ENCODE measurements around a stretch of chr10.

GRCh38 chr10:114260869-114261418 is 21.9 kb downstream of the VWA2 start:
- PRO-cap: no peak

DNA sequence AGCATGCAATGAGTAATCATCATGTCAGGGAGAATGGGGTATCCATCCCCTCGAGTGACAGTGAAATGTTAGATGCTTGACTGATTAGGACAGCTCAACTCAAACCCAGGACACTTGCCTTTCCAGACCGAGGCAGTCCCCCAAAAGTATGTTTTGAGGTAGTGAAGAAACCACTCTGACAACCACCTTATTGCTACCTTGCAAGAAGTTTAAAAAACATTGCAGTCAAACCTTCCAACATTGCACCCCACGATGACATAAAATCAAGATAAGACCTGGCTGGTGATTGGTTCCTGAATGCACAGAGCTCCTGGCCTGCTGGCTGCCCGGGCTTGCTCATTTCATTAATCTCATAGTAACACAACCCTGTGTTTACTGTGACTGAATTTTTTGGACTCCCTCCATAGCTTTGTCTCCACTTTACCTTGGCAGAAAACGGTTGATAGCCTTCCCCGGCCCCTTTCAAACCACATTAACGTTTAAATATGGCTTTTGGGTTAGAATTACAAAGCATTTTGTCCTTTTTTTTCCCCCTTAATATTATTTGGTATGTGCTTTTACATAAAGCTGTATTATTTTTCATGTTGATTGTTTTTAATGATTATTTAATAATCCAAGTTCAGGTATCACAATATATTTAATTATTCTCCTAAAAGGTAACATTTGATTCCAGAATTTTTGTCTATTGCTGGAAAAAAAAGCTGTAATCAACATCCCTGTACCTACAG is 27.5 kb downstream of the VWA2 start:
- PRO-cap: no peak

GRCh38 chr10:114271851-114272023 is 32.7 kb downstream of the VWA2 start:
- PRO-cap: no peak

GRCh38 chr10:114291669-114292184 is 52.7 kb downstream of the VWA2 start:
- PRO-cap: no peak

DNA sequence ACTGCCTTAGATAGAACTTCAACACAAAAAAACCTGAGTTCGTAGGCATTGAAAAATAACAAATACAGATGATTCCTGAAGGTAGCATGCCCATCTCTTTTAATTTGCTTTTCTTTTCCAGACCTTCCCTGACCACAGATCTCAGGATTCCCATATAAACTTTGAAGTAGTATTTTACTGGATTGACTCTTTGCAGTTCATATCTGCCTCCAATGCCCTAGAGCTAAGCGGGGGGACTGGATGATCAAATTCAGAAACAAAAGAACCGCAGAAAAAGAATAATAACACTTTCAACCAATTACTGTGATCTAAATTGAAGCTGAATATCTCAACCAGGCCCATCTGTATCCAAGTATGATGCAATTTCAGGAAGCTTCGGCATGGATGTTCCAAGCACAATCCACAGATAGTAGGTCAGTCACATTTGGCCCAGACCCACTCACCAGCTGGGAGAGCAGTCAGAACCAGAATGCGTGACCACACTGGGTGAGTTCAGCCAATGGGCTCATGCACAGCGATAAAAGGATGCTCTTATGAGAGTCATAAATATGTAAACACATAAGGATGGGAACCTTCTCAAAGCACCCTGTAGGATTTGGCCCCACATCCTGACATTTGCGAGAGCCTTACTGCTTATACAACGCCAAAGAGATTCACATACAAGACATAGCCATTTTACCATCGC is 3.3 kb downstream of the AFAP1L2 start:
- PRO-cap: no peak

GRCh38 chr10:114473639-114474407 is 69.5 kb upstream of the AFAP1L2 start:
- PRO-cap: no peak

DNA sequence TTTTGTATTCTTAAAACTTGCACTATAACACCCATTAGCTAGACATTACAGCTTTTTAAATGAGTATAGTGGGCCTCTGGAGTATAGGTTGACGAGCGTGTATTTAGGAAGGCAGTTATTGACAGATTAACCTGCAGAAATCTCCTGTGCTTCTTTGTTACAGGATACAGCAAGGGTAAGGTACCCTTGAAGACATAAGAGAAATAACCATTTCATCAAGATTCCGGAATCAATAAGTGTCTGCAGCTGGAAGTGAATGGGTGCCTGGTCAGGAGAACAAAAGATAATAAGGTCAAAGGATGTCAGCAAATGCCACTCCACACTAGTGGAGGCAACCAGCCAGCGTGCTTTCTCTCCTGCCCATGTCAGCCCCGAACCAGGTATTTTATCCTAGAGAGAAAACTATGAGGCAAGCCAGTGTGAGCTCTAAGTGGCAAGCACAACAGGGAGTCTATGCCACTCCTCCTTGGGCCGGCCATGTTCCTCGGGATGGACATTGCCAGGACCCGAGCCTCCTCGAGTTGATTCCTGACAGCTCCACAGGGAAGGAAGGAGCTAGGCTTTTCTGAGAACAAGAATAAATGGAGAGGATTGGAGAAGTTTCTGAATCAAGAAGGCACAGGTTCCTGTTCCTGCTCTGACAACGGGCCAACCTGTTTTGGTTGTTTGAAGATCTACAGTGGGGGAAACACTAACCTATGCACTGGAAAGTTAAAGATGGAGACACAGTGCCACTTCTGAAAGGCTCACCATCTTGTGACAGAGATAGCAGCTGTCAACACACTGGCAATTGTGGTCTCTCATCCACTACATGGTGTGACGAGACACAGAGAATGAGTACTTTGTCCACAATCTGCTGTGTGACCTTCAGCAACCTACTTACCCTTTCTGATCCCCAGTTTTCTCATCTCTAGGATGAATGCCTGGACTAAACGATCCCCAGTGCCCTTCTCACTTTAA is 29.0 kb downstream of the ABLIM1 start:
- PRO-cap: no peak

- PRO-cap: no peak
These were observed 28.0 kb downstream of the ABLIM1 start for GRCh38 chr10:114629840-114630714.

- PRO-cap: no peak
These were observed 40.7 kb downstream of the FHIP2A start for GRCh38 chr10:114861988-114862929.

DNA sequence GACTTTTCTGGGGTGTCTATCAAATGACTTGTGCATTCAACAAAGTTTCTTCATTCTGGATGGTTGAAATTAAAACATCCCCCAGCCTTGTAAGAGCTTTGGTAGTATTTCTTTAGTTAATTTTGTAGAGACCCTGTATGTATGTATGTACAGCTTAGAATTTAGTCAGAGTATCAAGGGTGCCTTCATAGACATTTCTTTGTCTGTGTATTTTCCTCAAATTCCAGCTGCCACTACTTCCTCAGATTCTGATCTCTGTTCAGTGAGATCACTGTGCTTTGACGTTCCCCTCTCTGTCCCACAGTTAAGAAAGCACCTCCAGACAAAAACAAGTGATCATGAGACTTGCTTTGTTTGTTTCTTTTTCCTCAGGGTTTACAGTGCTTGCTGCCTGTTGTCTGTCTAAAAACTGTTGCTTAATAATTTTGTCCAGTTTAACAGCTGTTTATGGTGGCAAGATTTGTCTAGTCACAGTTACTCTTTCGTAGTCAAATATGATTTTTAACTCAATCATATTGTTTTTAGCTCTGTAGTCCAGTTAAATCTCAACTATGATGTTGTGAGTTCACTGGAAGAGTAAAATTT is 29.0 kb downstream of the TRUB1 start:
- PRO-cap: no peak

DNA sequence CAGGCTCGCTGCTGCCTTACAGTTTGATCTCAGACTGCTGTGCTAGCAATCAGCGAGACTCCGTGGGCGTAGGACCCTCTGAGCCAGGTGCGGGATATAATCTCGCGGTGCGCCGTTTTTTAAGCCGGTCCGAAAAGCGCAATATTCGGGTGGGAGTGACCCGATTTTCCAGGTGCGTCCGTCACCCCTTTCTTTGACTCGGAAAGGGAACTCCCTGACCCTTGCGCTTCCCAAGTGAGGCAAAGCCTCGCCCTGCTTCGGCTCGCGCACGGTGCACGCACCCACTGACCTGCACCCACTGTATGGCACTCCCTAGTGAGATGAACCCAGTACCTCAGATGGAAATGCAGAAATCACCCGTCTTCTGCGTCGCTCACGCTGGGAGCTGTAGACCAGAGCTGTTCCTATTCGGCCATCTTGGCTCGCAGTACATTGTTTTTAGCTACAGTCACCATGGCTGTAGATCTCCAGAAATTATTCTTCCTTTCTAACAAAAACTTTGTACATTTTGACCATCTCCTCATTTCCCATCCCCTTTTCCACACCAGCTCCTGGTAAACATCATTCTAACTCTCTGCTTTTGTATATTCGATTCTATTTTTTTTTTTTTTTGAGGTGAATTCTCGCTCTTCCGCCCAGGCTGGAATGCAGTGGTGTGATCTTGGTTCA is 275.1 kb downstream of the ATRNL1 start:
- PRO-cap: unidirectional peak, minus-strand start at position 244 of the sequence

DNA sequence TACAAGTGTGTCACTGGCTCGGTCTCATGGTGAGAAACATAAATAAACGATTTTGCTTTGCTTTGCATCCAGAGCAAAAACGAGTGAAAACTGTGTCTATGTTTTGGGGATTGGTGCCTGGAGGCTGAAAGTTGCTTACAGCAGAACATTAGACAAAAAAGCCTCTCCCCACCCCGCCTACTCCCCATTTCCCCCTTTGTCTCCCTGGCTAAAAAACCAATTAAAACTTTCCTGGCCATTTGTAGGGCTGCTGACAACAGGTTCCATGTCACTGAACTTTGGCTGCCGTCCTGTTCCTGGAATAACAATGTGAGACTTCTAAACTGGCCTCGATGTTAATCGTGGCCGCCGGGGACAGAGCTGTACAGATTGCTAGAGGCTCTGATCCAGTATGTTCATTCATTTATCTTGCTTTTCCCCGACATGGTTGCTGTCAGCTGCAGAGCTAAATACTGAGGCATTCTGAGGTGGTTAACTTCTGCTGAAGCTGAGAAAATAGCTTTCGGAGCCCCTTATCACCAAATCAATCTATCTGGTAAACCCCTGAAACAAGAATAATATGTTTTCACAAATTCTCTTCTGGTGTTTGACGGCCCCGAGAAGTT is 271.7 kb downstream of the GFRA1 start:
- PRO-cap: no peak

DNA sequence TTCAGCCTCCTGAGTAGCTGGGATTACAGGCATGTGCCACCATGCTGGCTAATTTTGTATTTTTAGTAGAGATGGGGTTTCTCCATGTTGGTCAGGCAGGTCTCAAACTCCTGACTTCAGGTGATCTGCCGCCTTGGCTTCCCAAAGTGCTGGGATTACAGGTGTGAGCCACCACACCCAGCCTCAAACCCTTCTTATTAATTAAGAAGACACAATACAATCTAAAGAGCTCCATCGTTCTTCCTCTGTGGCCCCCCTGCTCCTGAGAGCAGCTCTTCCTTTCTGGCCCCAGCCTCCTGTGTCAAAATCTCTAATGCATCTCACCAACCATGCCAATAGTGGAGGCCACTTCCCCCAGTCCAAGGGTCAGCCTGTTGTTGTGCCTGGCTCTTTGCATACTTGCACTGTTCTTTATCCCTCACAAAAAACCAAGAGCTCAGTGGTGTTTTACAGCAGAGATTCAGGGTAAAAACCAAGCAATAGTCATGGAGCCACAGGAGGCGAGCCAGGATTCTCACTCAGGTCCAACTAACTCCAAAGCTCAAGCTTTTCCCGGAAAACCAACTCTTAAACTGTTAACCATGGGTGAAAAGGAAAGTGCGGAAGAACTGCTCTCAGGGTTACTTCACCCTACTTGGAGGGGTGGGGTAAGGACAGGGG is 190.3 kb downstream of the GFRA1 start:
- PRO-cap: no peak

- PRO-cap: no peak
These were observed 1.0 kb downstream of the GFRA1 start for GRCh38 chr10:116271837-116272488.

DNA sequence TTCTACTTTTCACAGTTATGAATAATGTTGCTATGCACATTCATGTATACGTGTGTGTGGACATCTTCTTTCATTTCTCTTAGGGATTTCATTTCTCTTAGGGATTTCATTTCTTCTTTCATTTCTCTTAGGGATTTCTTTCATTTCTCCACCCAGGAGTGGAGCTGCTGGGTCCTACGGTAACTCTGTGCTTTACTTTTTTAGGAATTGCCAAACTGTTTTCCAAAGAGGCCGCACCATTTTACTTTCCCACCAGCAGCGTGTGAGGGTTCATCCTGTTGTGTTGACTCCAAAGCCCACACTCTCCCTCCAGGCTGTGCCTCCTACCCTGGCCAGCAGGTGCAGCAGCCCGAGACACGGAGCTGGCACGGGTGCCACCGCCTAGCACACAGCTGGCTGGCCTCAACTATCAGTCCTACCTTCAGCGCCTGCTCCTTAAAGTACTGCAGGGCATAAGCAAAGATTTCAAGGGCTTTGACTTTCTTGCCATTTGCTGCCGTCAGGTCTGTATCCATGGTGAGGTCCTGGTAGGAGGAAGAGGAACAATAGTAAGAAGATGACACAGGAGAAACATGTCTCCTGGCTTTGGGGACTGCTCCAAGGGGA is 28.6 kb upstream of the C10orf82 start:
- PRO-cap: no peak

- PRO-cap: unidirectional peak, minus-strand start at chr10:116788150
These were observed 45.6 kb upstream of the HSPA12A start for GRCh38 chr10:116787836-116788441.

GRCh38 chr10:116838223-116838770 is 11.0 kb upstream of the ENO4 start:
- PRO-cap: no peak

DNA sequence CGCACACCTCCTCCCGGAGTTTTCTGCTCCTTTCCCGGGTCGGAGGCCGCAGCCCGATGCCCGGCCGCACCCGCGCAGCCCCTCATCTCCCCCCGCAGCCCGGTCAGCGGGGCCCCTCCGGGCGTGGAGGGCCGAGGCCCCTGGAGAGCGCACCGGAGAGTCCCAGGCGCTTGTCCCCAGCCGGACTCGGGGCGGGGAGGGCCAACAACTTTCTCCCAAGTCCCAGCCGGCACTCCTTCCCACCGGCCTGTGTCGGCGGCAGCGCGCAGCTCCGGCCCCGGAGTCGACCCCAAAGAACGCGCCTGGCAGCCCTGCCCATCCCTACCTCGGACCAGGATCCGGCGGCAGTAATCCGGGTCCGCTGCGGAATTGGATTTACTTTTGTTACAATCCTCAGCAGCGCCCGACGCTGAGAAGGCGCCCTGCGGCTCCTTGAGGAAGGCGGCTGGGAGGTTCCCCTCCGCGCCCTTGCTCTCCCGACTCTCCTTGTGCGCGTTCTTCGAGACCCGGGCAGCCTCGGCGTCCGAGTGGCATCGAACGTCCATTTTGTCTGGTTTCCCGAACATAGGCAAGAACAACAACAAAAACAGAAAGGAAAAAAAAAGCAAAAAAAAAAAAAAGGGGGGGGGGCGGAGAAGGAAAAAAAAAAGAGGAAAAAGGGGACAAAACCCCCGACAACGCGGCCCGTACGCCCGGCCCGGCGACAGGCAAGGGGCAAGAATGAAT is 416 bp downstream of the VAX1 start:
- PRO-cap: no peak

- PRO-cap: no peak
These were observed 21.3 kb downstream of the SLC18A2 start for GRCh38 chr10:117262159-117262669.

GRCh38 chr10:117358073-117358618 is 17.1 kb downstream of the PDZD8 start:
- PRO-cap: no peak